Esophagus muscularis mucosa (tissue), 4 donors: ENCODE measurements around a stretch of chr22.

DNA sequence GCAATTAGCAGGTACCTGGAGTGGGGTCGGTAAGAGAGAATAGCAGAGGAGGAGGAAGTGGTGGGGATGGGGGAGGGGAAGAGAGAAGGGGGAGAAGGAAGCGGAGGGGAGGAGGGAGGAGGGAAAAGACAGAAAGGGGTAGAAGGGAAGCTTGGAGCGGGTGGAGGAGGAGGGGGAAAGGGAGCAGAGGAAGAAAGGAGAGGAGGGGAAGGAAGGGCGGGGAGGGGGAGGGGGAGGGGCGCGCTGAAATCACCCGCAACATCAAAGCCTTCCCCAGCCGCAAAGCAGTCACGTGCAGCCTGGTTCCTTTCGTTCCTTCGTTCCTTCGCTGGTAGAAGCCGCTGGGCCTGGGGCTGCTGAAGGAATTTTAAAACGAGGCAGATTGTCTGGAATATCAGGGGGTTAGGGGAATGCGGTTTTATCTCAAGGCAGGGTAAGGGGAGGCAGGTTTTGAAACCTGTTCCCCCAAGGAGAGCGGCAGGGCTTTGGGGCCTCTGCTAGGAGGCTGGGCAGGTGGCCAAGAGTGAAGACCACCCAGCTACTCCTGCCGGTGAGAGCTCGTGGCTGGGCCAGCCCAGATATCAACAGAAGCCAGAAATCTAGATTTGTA, 29.4 kb upstream of the TCF20 start:
- PRO-cap: no peak
- RAMPAGE, long total RNA, 4 experiments: no peak in any of the 4 experiments

- PRO-cap: no peak
- RAMPAGE, long total RNA, 4 experiments: no peak in any of the 4 experiments
These were observed 13.5 kb downstream of the NFAM1 start for GRCh38 chr22:42418675-42419123.

DNA sequence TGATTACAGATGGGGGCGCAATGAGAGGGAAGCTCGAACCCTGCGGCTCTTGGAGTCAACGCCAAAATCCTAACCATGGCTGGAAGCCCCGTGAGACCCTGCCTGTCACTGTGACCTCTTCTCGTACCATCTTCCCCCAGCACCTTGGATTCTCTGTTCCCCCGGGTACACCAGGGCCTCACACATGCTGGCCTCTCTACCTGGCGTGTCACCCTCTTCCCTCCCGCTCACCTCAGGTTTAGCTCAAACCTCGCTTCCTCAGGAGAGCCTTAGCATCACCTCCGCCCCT, 1.3 kb downstream of the RRP7A start:
- PRO-cap: no peak
- RAMPAGE, long total RNA, 4 experiments: no peak in any of the 4 experiments

DNA sequence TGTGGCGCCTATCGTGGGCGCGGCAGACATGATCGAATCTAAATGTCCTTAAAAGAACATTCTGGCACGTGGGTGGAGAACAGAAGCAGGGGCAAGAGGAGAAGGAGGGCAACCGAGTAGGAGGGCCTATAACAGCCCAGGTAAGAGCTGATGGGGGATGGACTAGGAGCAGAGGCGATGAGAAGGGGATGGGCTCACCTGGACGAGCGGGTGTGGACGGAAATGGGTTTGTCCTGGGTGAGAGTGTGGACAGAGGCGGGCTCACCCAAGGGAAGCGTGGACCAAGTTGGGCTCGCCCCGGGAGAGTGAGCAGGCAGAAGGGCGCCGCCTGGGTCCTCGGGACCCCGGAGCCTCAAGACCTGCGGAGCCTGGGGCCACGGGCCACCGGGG, 387 bp downstream of the RRP7A start:
- PRO-cap: no peak
- RAMPAGE, long total RNA, 4 experiments: no peak in any of the 4 experiments

- PRO-cap: no peak
- RAMPAGE, long total RNA, 4 experiments: no peak in any of the 4 experiments
These were observed 18.0 kb downstream of the SERHL2 start for GRCh38 chr22:42571675-42572275.

GRCh38 chr22:42612638-42613326, 1.9 kb downstream of the POLDIP3 start:
- PRO-cap: no peak
- RAMPAGE, long total RNA, 4 experiments: no peak in any of the 4 experiments

GRCh38 chr22:42620360-42621124, 5.9 kb upstream of the POLDIP3 start:
- PRO-cap: no peak
- RAMPAGE, long total RNA, 4 experiments: no peak in any of the 4 experiments

- PRO-cap: no peak
- RAMPAGE, long total RNA, 4 experiments: no peak in any of the 4 experiments
These were observed 8.6 kb upstream of the POLDIP3 start for GRCh38 chr22:42623328-42623660.

DNA sequence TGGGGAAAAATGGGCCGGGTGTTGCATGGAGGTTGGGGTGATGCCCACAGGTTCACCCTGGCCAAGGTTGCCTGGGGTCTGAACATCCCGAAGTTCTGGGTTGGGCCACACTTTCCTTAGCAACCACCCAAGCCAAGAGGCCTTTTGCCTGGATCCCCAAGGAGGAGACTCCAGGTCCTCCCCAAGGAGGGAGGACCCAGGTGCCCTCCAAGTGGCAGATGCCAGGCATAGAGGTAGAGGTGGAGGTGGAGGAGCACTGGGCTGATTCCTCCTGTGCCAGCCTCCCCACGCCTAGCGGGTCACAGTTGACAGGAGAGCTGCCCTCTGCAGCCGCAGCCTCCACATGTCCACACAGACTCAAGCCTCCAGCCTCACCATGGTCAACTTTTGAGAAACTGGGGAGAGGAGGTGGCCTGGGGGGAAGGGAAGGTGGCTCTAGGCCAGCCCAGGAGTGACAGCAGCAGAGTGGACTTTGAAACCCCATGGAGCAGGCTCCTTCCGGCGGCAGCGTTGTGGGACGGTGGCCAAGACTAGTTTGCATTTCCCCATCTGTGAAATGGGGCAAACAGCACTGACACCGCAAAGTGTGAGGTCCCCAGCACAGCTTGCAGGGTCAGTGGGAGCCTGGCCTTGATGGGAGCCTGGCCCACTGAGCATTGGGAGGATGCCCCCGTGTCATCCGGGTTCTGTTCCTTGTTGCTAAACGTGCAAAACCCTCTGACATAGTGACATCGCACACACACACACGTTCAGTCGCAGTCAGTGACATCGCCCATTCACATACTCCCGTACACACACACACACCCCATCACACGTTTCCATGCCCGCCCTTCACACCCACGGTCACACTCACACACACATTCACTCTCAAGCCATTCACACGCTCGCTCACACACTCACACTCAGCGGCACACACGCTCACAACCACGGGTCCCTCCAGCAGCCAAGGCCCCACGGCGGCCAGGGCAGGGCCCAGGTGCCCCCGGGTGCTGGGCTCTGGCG, 841 bp downstream of the CYB5R3 start:
- PRO-cap: unidirectional peak, minus-strand start at position 359 of the sequence; unidirectional peak, plus-strand start at position 748 of the sequence
- RAMPAGE, long total RNA, 4 experiments: no peak in any of the 4 experiments

- PRO-cap: bidirectional peak, plus-strand start at chr22:42719342, minus-strand start at chr22:42719295
- RAMPAGE, long total RNA, 4 experiments: no peak in any of the 4 experiments
These were observed 1.8 kb downstream of the A4GALT start for GRCh38 chr22:42718605-42719544.

DNA sequence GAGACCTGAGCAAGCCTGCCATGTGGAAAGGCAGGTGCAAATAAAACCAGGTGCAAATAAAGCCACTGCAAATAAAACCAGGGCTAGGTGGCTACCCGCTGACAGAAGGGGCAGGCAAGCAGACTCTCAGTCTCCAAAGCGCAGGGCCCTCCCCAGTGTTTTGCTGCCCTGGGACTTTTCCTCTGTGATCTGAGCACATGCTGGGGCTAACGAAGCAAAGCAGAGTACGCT, 22.5 kb upstream of the ARFGAP3 start:
- PRO-cap: no peak
- RAMPAGE, long total RNA, 4 experiments: no peak in any of the 4 experiments

GRCh38 chr22:42888014-42888647, 31.1 kb upstream of the ARFGAP3 start:
- PRO-cap: no peak
- RAMPAGE, long total RNA, 4 experiments: no peak in any of the 4 experiments

DNA sequence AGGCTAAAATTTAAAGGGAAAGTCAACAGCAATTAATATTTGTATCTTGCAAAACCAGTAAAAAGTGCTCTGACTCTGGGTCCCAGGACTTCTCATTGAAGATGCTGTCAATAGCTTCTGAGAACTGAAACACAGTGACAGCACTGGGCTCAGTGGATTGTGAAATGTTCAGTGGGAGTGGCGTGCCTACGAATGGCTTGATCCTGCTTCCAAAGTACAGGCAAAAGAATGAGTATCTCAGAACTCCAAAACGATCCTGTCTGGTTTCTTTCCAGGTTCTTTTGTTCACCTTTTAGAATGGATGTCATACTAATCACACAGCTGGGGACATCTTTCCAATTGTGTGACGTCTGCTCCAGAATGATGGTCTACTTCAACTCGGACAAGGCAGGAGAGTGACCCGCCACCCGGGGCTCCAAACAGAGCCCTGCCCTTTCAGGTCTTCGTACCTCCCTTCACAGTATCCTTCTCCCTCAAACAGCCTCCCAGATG, 72.3 kb upstream of the ARFGAP3 start:
- PRO-cap: bidirectional peak, plus-strand start at position 152 of the sequence, minus-strand start at position 103 of the sequence
- RAMPAGE, long total RNA, 4 experiments: no peak in any of the 4 experiments

GRCh38 chr22:42994822-42995680, 19.9 kb downstream of the PACSIN2 start:
- PRO-cap: bidirectional peak, plus-strand start at chr22:42995494, minus-strand start at chr22:42995235
- RAMPAGE, long total RNA, 4 experiments: start-site peak on the minus strand in 4 of 4 experiments, at chr22:42995177-42995205 at its widest, 63 to 182 reads per replicate

DNA sequence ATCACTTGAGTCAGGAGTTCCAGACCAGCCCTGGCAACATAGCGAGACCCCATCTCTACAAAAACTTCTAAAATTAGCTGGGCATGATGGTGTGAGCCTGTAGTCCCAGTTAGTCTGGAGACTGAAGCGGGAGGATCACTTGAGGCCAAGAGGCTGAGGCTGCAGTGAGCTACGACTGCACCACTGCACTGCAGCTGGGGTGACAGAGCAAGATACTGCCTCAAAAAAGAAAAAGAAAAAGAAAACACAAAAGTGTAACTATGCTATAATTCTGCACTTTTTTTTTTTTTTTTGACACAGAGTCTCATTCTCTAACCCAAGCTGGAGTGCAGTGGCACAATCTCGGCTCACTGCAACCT, 3.9 kb downstream of the MCAT start:
- PRO-cap: no peak
- RAMPAGE, long total RNA, 4 experiments: no peak in any of the 4 experiments

DNA sequence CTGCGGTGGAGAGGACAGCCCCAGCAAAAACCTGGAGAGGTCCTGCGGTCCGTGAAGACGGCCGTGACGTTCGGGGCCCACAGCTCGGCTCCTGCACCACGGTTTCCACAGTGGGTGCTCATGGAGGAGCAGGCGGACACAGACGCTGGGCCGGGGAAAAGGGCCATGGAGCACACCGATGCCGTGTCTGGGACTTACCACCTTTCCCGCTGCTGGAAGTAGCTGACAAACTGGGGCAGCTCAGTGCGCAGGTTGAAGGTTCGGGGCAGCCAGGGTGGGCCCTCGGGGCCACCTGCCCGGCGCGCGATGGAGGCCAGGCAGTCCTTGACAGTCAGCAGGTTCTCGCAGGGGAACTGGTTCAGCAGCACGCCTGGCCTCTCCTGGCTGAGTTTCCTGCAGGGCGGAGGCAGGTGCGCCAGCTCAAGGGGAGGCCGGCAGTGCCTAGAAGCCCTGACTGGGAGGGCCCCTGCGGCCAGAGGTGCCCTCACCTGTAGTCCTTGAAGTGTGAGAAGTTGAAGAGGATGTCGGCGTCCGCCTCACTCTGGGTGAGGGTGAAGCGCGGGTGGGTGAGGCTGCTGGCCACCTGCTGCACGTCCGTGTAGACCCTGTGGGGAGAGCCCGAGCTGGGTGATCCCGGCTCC, 12.8 kb downstream of the TTLL12 start:
- PRO-cap: no peak
- RAMPAGE, long total RNA, 4 experiments: no peak in any of the 4 experiments

- PRO-cap: no peak
- RAMPAGE, long total RNA, 4 experiments: no peak in any of the 4 experiments
These were observed 31.0 kb upstream of the TTLL12 start for GRCh38 chr22:43217748-43218448.

GRCh38 chr22:43238200-43238974, 51.5 kb upstream of the TTLL12 start:
- PRO-cap: no peak
- RAMPAGE, long total RNA, 4 experiments: no peak in any of the 4 experiments

- PRO-cap: no peak
- RAMPAGE, long total RNA, 4 experiments: no peak in any of the 4 experiments
These were observed 71.0 kb upstream of the TTLL12 start for GRCh38 chr22:43257846-43258431.

DNA sequence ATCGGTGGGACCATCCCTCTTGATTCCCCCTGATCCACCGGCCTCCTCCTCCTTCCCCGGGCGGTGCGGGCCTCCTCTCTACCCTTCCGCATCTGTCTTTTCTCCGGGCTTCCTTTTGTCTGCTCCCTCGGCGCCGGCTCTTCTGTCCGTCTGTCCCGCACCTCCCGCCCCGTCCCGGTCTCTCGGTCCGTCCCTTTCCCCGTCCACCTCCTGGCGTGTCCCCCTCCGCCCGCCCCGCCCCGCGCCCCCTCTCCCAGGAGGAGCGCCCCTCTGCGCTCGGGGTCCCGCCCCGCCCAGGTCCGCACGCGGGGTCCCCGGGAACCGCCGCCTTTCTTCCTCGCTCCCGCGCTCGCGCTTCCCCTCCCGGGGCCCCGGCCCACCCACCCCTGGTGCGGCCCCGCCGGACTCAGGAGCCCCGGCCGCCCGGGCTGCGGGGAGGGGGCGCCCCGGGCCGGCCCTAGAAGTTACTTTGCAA, 562 bp downstream of the SCUBE1 start:
- PRO-cap: no peak
- RAMPAGE, long total RNA, 4 experiments: no peak in any of the 4 experiments